ENCODE results near the gene GPR35.

DNA sequence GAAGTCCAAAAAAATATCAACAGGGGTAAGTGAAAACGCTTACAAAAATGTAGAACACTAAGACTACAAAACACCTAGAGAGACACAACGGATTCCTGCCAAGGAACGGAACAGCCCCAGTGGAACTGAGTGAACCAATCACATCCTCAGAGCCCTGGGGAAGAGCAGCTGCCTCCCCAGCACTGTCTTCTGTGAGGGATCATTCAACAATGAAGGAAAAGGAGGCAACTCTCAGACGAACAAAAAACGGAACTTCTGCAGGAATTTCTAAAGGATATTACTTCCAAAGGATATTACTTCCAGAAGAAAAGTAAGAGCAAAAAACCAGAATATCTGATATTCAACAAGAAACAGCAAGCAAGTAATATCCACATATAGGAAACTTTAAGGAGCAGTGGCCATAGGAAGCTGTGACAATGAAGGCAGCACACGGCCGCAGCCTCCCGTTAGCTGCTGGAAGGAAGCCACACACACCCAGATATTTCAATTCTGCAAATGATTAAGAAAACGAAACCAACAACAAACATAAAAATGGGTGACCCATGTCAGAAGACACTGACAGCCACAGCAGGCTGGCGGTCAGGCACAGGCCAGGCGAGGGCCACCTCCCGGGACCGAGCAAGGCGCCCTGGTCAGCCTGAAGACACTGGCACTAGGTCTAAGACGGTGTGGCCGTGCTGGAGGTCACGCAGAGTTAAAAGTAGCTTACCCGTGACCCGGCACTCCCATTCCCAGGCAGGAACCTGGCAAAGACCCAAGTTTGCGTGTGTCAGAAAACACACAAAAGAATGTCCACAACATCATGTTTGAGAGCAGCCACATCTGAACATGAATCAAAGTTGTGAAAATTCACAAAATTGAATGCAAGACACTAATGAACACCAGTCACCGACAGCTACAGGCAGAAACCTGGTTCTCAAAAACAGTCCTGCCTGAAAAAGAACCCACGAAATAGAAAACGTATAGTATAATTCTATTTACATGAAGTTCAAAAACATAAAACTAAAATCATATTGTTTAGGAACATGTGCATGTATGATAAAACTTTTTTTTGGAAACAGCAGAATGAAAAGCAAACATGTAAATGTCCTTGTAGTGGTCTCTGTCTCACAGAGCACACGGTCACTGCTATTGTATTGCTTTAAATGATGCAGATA, 81.6 kb downstream of the HDAC4 start:
- RRBS = 64% methylated on average over 6 of the region's 24 CpGs

DNA sequence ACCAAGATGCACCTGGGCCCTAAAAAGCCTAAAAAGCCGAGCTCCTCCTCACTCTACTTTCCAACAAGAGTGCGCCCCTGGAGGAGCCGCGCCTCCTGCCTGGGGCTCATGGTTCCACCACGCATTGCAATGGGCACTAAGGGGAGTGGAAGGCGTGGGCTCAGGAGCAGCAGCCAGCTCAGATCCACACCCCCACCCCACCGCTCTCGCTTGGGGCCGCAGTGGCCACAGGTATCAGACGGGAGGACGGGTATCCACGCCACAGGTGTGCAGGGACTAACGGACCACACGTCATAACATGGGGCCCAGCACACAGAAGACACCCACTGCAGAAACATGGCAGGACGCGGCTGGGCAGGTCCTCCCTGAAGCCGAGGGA, 13.1 kb downstream of the HDAC4 start:
- RRBS = no CpG with 5 or more reads among the region's 17 CpGs

DNA sequence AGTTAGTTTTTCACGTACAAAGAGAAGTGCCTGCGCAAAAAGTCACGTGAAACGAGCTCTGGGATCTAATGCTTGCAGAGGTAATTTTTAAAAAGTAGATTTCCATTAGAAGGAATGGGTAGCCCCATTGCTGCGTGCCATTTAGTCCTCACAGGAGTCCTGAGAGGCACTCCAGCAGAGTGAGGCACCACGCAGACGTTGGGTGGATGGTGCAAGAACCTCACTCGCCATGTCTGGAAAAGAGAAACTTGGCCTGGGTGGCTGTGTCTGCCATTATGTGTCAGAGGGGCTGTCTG, 1.8 kb upstream of the HDAC4 start:
- RRBS = no CpG with 5 or more reads among the region's 8 CpGs

DNA sequence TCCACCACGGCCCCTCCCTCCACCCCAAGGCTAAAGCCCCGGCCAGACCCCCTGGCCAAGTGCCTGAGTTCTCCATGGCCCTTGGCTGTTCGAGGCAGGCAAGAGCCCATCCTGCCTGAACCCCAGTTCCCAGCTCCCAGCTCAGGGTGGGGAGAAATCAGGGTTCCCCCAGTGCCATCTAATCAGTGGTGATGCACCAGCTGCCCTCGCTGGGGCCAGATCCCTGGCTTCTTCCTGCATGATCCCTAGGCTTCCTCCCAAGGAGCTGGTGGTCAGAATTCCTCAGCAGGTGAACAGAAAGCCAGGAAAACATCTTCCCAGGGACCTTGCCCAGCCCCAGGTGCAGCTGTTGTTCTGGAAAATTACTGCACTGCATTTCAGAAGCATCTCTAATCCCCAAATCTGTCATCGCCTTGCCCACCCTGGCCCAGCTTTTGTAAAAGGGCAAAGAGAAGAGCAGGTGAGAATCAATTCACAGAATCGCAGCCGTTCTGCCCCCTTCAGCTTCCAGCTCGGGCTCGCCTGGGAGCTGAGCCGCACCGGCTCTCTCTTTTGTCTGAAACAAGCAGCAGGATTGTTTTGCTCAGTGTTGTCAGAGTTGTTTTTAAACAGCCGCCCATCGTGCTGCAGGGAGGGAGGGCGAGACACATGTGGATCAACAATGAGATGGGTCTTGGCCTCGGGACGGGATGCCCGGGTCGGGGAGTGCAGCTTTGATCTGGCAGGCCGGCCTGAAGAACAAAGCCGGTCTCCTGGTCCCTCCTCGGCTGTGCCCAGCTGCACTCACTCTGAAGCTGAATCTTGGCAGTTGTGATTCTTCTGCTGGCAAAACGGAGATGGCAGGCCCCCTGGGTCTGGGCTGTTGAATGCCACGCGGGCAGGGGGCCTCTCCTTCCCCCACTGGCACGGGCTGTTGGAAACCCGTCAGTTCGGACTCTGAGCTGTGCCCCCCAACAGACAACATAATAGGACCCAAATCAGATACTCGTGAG, 39.6 kb upstream of the HDAC4 start:
- RRBS = no CpG with 5 or more reads among the region's 28 CpGs

GRCh38 chr2:239482904-239483208, 82.0 kb upstream of the HDAC4 start:
- RRBS = 23% methylated on average over 6 of the region's 12 CpGs

GRCh38 chr2:239745265-239745757, 279.8 kb downstream of the NDUFA10 start:
- RRBS = no CpG with 5 or more reads among the region's 13 CpGs

GRCh38 chr2:239751658-239752040, 273.5 kb downstream of the NDUFA10 start:
- RRBS = 13% methylated on average over 5 of the region's 12 CpGs

DNA sequence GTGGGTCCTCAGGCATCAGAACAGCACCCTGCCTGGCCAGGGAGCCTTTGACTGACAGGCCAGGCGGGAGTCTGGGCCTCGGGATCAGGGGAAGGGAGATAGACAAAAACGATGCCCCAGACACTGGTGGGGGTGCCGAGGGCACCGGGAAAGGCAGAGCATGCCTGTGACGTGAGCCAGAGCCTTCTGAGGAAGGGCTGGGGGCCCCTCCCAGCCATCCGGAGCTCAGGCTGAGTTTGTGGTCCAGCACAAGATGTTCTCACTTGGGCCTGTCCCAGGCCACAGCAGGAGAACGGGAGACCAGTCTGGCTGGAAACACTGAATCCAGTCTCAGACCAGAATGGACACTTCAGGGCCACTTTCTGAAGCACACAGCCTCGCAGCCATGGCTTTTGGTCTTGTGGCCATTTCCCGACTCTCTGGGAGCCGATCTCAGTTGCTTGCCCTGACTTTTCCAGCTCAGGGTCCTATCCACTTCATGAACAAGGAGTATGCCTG, 134.9 kb upstream of the GPC1 start:
- RRBS = 89% methylated on average over 3 of the region's 11 CpGs

DNA sequence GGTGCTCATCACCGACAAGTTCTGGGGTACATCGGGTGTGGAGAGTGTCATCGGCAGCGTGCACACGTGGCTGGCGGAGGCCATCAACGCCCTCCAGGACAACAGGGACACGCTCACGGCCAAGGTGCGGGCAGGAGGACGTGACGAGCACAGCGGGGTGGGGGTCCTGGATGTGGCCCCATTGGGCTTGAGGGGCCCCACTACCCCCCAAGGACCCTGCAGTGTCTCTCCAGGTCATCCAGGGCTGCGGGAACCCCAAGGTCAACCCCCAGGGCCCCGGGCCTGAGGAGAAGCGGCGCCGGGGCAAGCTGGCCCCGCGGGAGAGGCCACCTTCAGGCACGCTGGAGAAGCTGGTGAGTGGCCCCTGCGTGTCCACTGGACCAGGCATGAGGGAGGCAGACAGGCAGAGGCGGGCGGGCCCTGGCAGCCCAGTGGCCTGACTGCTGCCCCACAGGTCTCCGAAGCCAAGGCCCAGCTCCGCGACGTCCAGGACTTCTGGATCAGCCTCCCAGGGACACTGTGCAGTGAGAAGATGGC, 29.2 kb downstream of the GPC1 start:
- RRBS = no CpG with 5 or more reads among the region's 28 CpGs

DNA sequence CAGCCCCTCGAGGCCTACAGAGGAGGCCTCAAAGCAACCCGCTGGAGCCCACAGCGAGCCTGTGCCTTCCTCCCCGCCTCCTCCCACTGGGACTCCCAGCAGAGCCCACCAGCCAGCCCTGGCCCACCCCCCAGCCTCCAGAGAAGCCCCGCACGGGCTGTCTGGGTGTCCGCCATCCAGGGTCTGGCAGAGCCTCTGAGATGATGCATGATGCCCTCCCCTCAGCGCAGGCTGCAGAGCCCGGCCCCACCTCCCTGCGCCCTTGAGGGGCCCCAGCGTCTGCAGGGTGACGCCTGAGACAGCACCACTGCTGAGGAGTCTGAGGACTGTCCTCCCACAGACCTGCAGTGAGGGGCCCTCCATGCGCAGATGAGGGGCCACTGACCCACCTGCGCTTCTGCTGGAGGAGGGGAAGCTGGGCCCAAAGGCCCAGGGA, 31.2 kb downstream of the GPC1 start:
- RRBS = no CpG with 5 or more reads among the region's 14 CpGs

GRCh38 chr2:240540218-240541070, 17.3 kb downstream of the ANKMY1 start:
- RRBS = no CpG with 5 or more reads among the region's 7 CpGs

GRCh38 chr2:240567455-240567685, 914 bp upstream of the RNPEPL1 start:
- RRBS = no CpG with 5 or more reads among the region's 7 CpGs

DNA sequence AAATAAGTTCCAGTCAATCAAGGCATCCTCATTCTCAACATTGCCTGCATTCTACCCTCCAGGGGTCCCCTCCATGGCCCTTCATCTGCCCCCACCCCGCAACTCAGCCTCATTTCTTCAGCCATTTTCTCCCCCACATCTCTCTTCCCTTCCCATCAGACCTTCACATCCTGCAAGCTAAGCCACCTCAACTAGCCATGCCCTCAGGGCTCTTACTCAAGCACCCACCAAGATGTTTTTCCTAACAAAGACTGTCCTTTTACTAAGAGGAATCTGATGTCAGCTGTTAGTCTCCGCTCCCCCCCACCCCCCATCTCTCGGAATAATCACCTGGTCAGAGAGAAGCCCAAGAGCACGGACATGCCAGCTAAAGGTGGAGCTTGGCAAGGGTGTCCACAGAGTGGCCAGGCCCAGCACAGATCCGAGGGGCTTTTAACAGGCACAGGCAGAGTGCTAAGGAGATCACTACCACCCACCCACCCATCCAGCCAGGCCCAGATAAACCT, 4.7 kb upstream of the CAPN10 start:
- RRBS = no CpG with 5 or more reads among the region's 5 CpGs

DNA sequence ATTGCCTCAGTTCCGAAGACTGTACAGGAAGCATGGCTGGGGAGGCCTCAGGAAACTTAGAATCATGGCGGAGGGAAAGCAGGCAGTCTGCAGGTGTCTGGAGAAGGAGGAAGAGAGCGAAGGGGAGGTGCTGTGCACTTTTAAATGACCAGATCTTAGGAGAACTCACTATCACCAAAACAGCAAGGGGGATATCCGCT, 13.5 kb downstream of the CAPN10 start:
- RRBS = no CpG with 5 or more reads among the region's 4 CpGs

DNA sequence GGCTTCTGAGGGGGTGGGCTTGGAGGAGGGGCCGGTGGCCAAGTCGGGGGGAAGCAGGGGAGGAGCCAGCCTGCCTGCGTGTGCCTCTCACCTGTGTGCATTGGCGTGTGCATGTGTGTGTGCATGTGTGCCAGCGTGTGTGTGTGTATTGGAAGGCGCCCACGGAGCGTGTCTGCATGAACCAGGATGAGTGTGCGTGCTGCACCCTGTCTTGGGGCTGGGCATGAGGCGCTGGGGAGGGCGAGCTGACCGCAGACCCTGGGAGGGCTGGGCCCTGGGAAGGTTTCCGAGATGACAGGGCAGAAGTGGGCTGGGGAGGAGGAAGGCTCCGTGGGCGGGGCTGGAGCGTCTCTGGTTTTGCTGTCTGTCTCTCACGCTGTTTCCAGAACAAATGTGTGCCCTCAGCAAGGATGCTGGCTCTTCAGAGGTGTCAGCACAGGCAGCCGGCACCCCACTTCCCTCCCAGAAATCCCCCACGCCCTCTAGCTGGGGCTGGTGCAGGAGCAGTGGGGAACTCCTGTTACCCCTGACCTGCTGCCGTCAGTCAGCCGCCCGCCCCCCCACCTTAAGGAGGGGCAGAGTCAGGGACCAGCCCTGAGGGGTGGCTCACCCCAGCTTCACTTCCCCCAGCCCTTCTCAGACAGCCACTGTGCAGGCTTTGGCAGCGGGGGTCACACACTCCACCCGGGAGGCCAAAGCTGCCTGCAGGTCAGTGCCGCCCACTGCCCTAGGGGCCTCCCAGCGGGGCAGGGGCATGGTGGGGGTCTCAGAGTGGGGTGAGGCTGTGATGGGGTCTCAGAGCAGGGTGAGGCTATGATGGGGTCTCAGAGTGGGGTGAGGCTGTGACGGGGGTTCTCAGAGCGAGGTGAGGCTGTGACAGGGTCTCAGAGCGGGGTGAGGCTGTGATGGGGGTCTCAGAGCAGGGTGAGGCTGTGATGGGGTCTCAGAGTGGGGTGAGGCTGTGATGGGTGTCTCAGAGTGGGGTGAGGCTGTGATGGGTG, at the start of gene GPR35:
Gene GPR35 (plus strand): TSS at position 620 of the 1,001 bp plus-strand sequence.
- RRBS = no CpG with 5 or more reads among the region's 29 CpGs

DNA sequence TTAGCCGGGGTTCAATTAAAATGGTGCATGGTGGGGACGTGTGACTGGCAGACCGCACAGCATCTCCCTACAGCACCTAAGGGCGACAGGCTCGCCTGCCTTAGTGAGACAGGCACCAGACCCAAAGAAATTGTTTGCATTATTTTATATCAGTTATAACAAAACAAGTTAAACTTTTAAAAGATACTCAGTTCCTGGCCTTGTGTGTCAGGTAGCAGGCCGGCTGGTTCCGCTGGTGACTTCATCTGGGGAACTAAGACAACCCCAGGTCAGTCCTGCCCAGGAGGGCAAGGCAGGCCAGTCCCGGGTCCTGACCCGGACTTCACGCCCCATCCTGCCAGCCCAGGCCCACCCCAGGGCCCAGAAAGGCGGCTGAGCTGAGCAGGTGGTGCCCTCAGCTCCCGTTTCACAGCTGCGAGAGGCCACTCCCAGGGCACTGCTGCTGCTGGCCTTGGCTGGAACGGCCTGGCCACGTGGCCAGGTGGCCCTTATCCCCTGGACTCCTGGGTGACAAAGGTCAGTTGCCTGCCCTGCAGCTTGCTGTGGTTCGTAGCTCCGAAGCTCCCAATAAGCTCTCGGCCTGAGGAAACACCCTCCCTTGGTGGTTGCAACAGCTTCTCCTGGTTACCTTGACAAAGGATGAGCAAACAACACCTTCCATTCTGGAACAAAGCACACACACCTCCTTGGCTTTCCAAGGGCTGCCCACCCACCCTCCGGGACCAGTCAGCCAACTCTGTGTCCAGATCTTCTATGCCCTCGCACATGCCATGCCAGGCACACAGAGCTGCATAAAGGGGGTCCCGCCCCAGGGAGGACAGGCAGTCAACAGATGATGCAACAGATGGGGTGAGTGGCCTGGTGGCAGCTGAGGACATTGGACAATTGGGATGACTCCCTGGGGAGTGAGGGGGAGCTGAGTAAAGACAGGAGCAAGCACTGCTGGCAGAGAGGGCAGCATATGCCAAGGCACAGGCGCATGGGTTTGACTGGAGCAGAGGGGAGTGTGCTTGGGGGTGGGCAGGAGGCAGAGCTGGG, 11.3 kb upstream of the AGXT start:
- RRBS = 58% methylated on average over 2 of the region's 22 CpGs

DNA sequence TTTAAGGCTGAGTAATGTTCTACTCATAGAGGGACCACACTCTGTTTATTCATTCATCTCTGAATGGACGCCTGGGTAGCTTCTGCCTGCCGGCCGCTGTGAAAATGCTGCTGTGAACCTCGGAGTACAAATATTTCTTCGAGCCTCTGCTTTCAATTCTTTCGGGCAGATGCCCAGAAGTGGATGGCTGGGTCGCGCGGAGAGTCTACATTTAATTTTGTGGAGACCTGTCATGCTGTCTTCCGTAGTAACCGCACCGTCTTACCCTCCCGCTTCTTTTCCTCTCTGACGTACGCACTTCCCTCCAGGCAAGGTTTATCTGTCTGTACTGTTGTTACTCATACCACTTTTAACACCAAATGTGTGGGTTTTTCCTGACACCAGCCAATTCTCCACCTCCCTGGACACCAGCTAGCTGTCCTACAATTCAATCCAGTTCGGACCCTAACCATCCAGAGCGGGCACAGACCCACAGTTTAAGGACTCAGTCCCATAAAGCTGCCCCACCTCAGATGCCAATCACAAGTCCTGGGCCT, 5.8 kb downstream of the CROCC2 start:
- RRBS = no CpG with 5 or more reads among the region's 17 CpGs

DNA sequence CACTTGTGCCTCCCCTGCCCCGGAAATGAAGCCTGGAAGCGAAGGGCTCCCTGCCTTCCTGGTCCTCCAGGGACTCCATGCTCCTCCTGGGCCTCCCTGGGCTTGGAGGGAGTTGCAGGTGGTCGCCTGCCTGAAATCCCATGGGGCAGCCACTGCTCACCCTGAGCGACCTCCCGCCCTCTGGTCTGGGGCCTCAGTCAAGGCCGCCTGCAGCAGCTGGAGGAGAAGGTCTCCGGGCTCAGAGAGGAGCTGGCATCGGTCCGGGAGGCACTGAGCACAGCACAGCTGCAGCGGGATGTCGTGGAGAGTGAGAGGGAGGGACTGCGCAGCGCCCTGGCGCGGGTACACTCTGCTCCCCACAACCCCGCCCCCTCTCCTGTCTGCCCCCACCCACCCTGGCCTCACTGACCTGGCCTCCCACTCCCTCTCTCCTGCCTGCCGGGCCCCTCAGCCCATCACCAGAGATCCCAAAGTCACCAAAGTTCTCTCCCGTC, 28.0 kb downstream of the CROCC2 start:
- RRBS = no CpG with 5 or more reads among the region's 18 CpGs

DNA sequence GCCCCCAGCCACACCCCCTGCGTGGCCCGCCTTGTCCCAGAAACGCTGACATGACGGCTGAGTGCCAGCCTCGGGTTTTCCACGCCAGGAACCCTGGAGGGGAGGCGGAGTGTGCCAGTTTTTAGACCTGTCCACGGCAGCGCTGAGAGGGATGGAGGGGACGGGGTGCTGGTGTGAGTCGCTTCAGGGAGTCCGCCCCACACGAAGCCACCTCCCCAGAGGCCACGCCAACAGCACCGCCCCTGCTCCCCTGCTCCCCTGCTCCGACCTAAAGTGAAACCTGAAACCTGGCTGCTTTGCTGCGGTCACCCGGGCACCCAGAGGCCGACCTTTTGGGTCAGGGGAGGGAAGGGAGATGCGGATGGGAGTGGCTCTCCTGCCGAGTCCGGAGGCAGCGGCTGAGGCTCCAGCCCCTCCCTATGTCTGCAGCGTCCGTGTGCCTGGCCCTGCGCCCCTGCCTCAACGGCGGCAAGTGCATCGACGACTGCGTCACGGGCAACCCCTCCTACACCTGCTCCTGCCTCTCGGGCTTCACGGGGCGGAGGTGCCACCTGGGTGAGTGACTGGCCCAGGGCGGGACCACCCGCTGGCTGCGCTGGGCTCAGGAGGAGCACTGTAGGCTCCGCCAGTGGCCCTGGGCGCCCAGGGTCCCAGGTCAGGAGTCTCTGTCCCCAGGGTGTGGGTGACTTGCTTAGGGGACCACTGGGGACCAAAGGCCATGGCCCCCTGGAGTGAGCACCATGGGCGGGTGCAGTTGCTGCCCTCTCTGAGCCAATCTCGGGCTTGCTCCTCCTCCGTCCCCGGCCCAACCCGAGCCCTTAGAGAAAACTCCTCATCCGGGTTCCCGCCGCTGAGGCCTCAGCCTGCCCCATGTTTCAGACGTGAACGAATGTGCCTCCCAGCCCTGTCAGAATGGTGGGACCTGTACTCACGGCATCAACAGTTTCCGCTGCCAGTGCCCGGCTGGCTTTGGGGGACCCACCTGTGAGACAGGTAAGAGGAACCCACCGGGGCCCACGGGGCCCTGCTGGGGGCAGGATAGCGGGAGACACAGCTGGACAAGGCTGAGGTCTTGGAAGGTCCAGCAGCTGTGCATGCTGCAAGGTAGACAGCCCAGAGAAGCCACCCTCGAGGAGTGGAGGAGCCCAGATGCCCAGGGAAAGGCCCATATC, 38.3 kb downstream of the SNED1 start:
- RRBS = 19% methylated on average over 12 of the region's 57 CpGs

DNA sequence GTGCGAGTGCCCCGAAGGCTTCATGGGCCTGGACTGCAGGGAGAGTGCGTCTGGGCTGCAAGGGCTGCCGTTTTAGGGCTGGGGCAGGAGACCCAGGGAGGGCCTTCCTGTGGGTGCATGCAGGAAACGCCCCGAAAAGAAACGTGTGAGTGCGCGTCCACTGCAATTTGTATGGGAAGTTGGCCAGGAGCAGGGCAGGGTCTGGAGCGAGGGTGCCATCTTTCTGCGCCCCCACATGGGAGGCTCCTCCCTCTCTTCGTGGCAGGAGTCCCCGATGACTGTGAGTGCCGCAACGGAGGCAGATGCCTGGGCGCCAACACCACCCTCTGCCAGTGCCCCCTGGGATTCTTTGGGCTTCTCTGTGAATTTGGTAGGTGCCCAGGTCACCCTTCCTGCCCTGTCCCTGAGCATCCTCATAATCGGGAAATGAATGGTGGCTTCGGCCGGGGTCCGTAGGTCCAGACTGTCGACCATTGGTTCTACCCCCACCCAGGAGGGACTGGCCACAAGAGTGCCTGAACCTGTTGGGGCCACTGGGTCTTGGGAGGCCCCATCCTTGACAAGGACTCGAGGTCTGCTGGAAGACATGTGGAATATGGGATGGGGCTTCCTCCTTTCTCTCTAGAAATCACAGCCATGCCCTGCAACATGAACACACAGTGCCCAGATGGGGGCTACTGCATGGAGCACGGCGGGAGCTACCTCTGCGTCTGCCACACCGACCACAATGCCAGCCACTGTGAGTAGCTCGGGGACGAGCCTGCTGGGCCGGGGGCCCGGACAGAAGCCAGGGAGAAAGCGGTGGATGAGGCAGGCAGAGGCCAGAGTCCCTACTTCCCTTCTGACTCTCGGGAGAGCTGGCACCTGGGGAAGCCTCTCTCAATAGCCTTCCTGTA, 50.2 kb downstream of the SNED1 start:
- RRBS = no CpG with 5 or more reads among the region's 32 CpGs

All from Ishikawa (cell line).